Cytotoxic T cell (primary cell): ENCODE data around the gene CCDC80.

- PRO-cap, 2 experiments: no peak in any of the 2 experiments
These were observed 920 bp downstream of the DPPA4 start for GRCh38 chr3:109336287-109336965.

DNA sequence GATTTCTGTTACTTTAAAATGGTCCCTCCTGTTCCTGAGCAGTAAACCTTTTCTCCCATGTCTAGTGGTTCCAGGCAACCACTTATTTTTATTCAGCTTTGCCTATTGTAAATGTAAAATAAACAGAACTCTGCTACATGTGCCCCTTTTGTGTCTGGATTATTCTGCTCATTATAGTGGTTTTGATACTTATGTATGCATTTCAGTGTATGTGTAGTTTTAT lies 641.4 kb upstream of the DPPA4 start:
- PRO-cap, 2 experiments: no peak in any of the 2 experiments

DNA sequence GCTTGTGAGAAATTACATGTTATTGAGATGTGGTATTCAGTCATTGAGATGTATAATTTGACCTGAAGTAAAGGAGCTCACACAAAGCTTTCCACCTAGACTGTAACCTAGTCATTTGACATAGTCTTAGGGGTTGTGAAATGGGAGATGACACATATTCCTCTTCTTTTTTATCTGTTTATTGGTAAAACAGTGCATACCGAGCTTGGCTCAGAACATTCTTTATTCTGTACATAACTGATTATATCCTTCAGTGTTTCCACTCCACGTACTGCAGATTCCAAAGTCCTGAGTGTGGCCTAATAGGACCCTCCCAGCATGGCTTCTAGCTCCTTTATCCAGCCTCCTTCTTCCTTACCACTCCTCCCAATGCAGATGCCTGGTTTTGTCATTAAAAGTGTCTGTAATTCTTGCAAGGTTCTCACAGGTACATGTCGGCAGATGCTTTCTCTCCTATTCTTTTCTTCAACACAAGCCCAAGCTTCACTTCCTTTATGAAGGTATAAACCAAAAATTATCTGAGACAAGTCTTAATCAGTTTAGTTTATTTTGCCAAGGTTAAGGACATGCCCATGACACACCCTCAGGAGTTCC lies 544.2 kb upstream of the NECTIN3 start:
- PRO-cap, 2 experiments: no peak in any of the 2 experiments

DNA sequence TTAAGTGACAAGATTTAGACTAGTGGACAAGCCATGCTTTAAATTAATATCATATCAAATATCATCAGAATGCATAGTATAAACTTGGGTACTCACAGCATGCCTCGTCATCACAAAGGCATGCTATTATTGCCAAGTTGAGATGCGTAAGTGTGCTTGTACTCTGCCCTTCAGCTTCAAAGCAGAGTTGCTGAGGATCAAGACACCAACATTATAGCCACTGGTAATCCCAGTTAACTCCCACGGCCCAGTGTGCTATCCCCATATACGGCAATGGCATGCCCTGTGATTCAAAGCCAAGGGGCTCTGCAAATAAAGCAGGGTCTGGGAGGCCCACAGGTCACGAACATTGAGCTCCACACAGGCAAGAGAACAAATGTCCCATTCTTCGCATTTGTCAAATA lies 298.2 kb upstream of the NECTIN3 start:
- PRO-cap, 2 experiments: no peak in any of the 2 experiments

GRCh38 chr3:111616497-111616898 lies 21.4 kb upstream of the ZBED2 start:
- PRO-cap, 2 experiments: peak in 2 of 2 experiments; most common plus-strand start chr3:111616614 (in 2); most common minus-strand start chr3:111616746 (in 1)

- PRO-cap, 2 experiments: no peak in any of the 2 experiments
These were observed 59.2 kb downstream of the PLCXD2 start for GRCh38 chr3:111733791-111733990.

GRCh38 chr3:111761214-111762084 lies 87.0 kb downstream of the PLCXD2 start:
- PRO-cap, 2 experiments: no peak in any of the 2 experiments

DNA sequence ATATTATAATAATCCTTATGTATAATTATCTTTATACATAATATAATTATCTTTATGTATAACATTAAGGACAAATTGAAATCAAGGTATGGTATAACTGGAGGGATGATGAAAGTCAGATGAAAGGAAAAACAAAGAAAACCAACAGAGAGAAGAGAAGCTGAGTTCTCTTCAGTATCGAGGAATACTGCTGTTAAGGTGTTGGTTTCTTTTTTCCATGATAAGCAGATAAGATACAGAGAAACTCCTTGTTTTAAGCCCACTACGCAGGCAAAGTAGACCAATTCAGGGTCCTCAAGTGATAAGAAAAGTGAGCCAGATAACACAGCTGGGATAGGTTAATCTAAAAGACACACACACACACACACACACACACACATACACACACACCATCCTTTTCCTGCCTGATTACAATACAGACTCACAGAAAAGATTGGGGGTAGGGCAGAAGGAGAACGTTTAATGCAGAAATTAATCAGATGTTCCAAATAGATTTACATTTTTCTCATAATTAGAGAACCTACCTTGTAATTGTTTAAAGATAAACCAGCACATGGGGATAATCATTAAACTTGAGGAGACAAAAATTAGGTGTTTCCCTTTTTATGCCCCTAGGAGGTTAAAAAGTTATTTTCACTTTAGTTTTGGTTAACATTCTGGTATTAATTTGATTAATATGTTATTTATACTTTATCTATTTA lies 6.5 kb upstream of the PHLDB2 start:
- PRO-cap, 2 experiments: no peak in any of the 2 experiments

DNA sequence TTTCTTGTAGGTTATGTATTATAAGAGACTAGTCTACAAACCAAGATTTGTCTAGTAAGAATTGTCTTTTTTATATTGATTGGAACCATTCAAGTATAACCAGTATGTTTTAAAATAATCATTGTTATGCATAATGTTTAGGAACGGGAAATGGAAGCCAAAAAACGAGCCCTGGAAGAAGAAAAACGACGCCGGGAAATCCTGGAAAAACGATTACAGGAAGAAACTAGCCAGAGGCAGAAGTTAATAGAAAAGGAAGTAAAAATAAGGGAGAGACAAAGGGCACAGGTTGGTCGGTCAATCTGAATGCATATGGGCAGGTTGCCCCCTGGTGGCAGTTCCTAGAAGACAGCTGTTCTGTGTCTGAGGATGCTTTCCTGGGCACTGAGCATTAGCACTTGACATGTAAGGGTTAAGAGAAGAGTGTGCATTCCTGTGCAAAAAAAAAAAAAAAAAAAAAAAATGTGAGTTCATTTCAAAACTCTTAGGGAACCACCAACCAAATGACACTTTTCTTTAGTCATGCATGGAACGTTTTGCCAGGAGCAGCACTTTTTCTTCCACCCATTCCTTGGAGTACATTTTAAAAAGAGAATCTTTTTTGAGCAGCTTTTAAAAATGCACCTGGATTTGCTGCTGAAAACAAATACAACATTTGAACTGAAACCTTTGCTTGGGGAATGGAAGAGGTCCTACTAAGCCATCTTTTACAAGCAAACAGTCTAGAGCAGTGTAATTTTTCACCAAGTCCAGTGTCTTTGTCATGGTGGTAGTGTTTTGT lies 11.1 kb upstream of the ABHD10 start:
- PRO-cap, 2 experiments: no peak in any of the 2 experiments

DNA sequence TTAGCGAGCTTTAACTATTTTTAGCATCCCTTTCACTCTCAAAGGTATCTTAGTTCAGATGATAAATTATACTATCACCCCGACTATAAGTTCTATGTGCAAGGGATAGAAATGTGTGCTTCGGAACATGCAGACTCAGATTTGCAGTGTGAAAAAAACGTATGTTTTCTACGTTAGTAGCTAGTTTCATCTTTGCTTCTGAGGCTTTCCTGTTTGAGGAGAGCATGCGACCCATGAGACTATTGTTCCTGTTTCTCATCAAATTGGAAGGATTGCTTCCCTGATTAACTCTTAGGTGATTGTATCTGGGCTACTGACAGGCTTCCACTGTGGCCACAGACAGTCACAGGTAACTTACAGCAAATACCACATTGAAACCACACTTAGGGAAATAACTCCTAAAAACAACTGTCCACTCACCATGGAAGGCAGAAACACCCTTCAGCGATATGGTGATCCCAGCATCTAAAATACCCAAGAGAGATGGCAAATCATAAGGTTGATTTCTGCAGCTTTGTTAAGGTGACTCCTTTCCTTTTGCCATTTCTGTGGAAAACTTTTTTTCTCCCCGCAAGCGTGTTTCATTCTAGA lies 5.4 kb downstream of the GCSAM start:
- PRO-cap, 2 experiments: no peak in any of the 2 experiments

DNA sequence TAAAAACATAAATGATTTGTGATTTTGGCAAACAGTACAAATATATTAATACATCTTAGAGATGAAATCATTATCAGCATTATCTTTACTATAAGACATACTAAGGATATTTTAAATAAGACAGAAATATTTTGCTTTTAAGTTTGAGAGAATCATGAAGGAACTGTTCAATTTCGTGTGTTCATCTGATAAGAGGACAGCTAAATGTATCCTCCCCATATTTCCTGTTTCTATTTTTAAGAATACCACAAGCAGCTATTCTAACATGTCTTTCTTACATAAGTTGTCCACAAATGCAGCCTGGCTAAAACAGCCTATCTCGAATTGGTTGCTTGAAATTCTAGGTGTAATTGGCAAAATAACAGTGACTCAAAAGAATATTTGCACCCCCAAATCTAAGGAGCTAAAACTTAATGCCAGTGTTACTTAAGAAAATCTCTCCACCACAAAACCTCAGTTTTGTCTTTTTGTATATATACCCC lies 35.1 kb downstream of the BTLA start:
- PRO-cap, 2 experiments: no peak in any of the 2 experiments

DNA sequence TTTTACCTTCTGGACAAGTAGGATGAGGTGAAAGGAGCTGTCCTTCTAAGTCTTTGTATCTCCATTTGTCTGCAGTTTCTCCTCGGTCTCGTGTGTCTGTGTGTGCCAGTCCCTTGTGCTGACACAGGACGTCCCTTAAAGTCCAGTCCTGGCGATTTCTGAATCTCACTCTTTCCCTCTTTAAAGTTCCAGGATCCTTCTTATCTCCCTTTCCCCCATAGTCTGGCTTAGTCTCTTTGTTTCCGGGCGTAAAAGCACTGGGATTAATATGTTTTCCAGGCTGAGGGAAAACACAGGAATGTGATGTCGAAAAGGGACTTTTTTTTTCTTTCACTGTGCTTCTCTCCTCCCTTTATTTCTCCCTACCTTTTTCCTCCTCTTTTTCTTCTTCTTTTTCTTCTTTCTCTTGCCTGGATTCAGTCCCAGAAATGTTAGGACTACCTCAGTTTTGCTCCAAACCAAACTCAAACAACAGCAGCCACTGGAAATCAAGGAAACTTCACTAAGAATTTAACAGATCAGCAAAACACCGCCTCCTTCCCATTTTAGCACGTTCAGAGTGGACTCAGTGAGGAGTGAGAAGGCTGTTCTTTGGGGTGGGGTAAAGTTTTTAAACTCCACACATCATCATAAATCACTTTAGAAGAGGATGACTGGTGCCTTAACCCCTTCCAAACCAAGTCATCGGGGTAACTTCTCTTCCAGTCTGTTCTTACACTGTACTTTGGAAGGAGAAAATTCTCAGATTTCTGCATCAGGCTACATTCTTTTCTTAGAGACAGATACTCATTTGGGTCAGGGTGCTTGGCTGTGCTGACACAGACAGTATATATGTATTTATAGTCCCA lies at the start of gene CCDC80:
CCDC80 (minus strand) TSS at position 586 of the 848 bp plus-strand sequence.
- PRO-cap, 2 experiments: no peak in any of the 2 experiments

DNA sequence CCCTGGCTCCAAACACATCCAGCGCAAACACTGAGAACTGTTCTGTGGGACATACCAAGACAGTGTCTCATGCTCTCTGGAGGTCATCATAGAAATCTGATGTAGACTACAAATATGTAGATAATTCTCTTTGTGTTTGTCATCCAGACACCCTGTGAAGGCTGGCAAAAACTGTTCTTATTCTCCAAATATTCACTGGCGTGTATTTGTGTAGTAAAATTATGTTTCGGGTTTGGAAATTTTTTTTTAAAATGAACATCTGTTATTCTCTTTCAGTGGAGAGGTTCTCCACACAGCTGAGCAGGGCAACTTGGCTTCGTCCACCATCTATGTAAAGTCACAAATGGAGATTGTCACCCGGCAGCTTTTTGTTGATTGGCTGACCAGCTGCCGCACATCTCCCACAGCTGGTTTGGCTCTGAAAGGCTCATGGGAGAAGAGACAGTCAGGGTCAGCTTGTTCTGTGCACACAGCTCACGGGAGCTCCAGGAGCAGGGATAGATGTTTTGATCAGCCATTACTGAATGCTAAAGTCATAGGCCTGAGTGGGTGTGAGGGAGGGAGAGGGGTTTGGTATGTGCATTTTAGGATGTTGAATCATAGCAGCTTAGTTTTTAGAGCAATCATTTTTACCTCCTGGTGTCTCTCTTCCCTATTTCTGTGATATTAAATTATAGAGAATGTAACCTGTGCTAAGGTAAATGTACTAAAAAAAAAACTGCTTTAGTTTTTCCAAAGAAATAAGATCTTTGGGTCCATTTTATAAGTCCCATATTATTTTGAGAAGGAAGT lies 12.9 kb upstream of the CCDC80 start:
- PRO-cap, 2 experiments: no peak in any of the 2 experiments

DNA sequence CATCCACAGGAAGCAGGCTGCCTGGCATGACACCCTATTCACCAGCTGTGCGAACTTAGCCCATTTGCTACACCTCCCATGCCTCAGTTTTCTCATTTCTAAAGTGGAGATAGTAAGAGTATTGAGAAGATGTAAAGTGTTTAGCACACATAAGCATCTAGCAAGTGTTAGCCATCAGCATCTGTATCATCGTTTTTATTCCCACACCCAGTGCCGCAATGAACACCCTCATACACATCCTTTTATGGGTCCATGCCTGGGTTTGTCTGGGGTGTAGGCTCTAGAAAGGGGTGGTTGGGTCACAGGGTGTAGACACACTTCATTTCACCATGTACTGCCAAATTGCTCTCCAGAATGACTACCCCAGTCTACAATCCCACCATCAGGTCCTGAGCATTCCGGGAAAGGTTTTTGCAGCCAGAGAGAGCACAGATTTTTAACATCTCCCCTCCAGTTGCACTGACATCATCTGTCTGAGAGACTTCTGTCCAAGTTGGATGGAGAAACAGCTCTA lies 71.8 kb downstream of the CD200R1L start:
- PRO-cap, 2 experiments: no peak in any of the 2 experiments

DNA sequence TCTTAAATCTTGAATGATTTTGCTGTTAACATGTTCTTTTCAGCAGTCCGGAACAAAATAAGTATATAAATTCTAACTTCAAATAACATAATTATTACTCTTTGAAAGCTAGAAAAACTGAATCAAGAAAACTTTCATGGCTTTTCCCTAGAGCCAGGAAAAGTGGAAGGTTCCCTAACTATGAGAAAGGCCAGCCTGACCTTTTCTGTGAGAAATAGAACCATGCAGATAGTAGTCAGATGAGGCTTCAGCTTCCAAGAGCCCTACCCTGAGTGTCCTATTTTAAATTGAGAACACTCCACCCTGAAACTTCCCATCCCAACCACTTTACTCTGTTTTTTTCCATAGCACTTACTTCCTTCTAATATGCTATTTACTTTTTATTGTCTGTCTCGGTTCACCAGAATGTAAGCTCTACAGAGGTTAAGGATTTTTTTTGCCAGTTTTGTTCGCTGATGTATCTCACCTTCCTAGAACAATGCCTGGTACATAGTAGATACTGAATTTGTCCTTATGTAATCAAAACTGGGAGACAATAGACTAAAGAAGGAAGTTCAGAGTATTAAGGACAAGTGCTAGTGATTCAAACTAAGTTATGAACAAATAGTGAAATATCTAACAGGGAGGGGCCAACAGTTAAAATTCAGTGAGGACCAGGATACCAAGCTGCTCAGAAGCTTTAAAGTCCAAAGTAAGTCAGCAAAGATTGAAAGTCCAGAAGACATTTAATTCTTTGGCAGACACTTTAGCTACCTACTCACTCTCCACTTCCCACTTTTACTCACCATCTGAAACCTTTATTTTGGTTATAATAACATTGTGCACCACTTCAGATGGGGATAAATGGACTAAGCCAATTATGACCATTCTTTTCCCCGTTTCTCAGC lies 66.7 kb downstream of the CD200R1L start:
- PRO-cap, 2 experiments: no peak in any of the 2 experiments

- PRO-cap, 2 experiments: no peak in any of the 2 experiments
These were observed 13.4 kb downstream of the GTPBP8 start for GRCh38 chr3:113004152-113004637.

DNA sequence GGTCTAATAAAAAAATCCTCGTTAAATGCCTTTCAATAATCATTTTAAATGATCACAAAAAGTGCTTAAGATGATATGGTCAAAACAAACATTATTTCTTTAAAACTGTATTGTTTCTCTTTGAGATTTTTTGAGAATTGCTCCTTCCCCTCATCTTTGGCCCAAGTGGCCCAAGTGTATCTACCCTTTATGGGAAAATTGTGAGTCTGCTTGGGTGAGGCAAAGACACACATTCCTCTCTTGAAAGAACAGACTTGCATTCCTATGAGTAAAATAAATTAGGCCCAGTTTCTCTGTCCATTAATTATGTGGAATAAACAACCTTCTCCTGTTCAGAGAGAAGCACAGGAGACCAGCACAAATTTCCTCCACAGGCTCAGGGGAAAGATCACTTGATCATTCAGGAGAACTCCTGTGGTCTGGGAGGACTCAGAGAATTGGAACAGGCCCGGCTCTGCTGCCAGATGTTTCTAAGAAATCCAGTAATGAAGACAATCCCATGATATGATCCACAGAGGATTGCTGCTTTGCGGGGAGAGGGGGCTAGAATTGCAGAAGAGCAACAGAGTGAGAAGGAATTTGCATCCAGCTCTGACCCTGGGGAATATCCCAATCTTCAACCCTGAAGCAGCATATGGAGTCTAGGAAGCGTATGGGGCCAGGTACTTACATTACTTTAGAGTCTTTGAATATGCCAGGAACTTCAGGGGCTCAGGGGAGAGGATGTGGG lies 53.8 kb upstream of the BOC start:
- PRO-cap, 2 experiments: no peak in any of the 2 experiments

DNA sequence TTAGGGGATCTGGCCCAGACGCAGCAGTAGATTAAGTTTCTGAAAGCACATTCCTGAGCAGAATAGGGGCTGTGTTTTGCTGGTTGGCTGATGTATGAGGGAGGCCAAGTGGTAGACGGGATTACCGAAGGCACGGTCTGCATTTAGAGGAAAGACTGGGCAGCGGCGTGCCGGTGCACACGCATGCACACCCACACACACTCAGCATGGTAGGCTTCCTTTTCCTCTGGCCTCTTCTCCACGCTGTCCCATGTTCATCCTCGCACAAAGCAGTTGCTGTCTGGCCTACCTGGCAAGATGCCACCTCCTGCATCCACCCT lies 43.1 kb downstream of the BOC start:
- PRO-cap, 2 experiments: no peak in any of the 2 experiments

GRCh38 chr3:113264437-113264747 lies 53.0 kb downstream of the BOC start:
- PRO-cap, 2 experiments: no peak in any of the 2 experiments

DNA sequence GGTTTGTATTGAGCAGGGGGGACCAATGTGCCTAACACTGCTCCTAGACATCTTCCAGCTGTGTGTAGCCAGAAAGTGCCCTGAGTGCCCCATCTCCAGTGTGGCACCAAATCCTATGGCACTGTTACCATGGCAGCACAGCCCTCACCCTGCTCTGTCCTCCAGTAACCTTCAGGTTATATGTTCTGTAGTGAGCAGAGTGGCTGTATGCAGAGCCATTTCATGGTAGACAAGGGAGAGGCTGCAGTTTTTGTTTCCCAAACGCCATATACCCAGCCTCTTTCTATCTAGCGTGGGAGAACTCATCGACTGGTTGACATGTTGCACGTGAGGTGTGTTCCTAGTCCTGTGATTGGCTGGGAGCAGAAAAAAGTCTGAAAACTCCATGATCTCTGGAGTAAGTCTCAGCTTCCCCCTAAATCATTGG lies 2.0 kb downstream of the SIDT1 start:
- PRO-cap, 2 experiments: no peak in any of the 2 experiments